HEK293 (cell line): ENCODE measurements around the genes RSRC1, MFSD1 and IFT80.

DNA sequence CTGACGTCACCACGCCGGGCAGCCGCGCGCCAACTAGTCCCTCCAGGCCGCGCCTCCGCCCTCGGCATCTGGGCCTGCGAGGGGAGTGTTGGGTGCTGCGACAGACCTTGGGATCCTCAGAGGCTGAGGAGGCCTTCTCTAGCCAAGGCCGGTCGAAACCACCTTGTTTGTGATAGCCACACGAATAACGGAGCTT is 176 bp upstream of the CCNL1 start:
- PRO-cap = bidirectional peak, plus-strand start at position 119 of the sequence, minus-strand start outside the sequence
- RRBS, 2 experiments = under 1 to 2% methylated on average over 3 of the region's 16 CpGs

- PRO-cap = no peak
- RRBS, 2 experiments = no CpG with 5 or more reads among the region's 7 CpGs
Measured at GRCh38 chr3:157533431-157534142, 30.4 kb upstream of the VEPH1 start.

- PRO-cap = no peak
- RRBS, 2 experiments = no CpG with 5 or more reads among the region's 17 CpGs
Measured at GRCh38 chr3:158019974-158020546, 86.2 kb downstream of the SHOX2 start.

DNA sequence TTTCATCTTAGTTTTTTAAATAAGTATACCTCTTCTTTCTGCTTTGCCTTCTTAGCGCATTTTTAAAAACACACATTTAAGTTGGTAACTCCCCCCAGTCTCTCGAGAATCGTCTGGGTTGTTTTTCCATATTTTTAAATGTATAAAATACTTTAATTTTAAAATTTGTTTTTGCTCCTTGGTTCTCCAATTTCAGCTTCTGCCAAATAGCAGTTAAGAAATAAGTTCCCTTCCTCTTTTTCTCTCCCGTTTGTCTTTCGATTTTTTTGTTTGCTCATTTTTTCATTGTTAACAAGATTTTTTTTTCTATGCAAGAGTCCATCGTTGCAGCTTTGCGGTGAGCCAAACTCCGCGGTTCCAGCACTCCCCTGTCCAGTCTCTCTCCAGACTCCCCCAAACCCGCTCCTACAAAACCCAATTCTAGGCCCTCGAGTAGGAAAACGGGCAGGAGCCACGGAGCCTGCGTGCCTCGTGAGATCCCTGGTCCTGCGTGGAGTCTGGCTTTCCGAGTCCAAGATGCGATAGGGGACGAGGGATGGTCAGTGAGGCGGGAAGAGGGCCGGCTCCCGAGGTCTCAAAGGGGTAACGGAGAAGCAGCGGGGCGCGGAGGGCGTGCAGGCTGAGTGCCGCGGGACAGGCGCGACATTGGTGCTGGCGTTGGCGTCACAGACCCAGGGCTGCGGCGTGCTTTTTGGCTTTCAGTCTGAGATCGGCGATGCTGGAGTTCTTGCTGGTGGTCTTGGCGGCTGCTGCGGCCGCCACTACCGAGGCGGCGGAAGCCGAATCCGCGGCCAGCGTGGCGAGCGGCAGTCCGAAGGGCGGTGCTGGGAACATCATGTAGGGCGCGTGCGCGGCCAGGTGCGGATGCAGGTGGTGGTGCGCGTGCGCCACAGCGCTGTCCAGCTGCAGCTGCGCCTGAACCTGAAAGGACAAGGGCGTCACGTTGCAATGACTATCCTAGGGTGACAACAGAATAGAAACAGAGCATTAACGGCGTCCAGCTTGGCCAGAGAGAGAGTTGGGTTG is 8.5 kb downstream of the SHOX2 start:
- PRO-cap = no peak
- RRBS, 2 experiments = no CpG with 5 or more reads among the region's 65 CpGs

- PRO-cap = bidirectional peak, plus-strand start at chr3:158110089, minus-strand start at chr3:158110031; bidirectional peak, plus-strand start at chr3:158110410, minus-strand start at chr3:158110301; bidirectional peak, plus-strand start at chr3:158110594, minus-strand start at chr3:158110530
- RRBS, 2 experiments = no CpG with 5 or more reads among the region's 63 CpGs
Measured at GRCh38 chr3:158109775-158111079, at the start of gene RSRC1. Gene RSRC1 (plus strand): TSS chr3:158110089.

- PRO-cap = no peak
- RRBS, 2 experiments = no CpG with 5 or more reads among the region's 5 CpGs
Measured at GRCh38 chr3:158769552-158770164, 32.2 kb upstream of the MFSD1 start.

DNA sequence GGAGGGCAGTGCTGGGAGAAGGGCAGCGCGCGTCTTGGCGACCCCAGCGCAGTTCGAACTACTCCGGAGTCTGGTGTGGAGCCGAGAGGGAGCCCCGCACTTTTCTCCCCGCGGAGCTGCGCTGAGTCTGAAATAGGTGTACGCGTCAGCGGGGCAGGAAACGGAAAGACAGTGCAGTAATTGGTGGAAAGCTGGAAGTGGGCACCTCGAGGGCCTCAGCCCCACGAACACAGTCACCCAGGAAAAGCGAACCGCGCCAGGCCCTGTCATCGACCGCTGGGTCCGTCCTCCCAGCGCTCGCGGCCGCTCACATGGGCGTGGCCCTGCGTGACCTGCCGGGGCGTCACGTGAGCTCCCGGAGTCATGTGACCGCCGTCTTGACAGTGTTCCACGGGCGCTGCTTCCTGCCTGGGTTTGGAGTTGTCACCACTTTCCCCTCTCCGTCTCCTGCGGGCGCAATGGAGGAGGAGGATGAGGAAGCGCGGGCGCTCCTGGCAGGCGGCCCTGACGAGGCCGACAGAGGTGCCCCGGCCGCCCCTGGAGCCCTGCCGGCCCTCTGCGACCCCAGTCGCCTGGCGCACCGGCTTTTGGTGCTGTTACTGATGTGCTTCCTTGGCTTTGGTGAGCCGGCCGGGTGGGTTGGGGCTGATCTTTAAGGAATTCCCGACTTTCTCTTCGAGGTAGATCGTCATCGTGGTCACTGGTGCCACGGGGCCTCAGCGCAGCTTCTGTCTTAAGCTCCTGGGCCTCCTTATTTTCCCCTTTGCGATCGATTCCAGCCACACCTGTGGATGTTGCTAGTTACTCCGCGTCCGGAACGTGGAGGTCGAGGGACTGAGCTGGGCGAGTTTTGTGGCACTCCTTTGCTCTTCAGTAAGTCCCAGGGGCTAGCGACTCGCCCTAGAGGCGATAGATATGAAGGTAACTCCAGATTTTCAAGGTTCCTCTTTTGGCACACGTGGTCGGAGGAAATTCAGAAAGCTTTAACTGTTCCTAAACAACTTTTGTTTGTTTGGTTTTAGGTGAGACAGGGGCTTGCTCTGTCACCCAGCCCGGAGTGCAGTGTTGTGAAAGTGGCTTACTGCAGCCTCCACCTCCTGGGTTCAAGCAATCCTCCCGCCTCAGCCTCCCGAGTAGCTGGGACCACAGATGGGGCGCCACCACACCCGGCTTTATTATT is at the start of gene MFSD1:
Gene MFSD1 (plus strand): TSS at position 360 of the 1,180 bp plus-strand sequence.
- PRO-cap = bidirectional peak, plus-strand start at position 61 of the sequence, minus-strand start at position 60 of the sequence; bidirectional peak, plus-strand start at position 443 of the sequence, minus-strand start at position 313 of the sequence
- RRBS, 2 experiments = 0 to 60% methylated on average over 1 to 2 of the region's 80 CpGs

- PRO-cap = no peak
Measured at GRCh38 chr3:158820173-158820431, 18.2 kb downstream of the MFSD1 start.

GRCh38 chr3:159169653-159170322 is 100.7 kb downstream of the IQCJ start:
- PRO-cap = no peak
- RRBS, 2 experiments = no CpG with 5 or more reads among the region's 2 CpGs

DNA sequence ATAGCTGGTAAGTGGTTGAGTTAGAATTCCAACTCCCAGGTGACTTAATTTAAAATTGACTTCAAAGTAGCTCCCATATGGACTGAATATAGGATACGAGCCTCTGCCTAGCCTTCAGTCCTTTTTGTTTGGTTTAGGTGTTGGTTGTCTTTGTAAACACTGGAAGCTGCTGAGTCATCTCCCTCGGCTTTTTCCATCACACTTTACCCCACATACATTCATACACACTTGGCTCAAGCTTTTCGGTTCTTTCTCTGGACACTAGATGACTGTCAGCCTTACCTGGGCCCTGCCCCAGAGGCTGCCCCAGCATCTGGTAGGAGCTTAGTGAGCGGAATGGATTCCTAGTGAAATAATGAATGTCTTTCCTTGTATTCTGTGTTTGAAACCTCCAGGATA is 438.1 kb upstream of the C3orf80 start:
- PRO-cap = no peak
- RRBS, 2 experiments = no CpG with 5 or more reads among the region's 4 CpGs

- PRO-cap = no peak
- RRBS, 2 experiments = no CpG with 5 or more reads among the region's 10 CpGs
Measured at GRCh38 chr3:159794879-159795777, 430.1 kb upstream of the C3orf80 start.

GRCh38 chr3:159856431-159857555 is 368.4 kb upstream of the C3orf80 start:
- PRO-cap = no peak
- RRBS, 2 experiments = no CpG with 5 or more reads among the region's 23 CpGs

DNA sequence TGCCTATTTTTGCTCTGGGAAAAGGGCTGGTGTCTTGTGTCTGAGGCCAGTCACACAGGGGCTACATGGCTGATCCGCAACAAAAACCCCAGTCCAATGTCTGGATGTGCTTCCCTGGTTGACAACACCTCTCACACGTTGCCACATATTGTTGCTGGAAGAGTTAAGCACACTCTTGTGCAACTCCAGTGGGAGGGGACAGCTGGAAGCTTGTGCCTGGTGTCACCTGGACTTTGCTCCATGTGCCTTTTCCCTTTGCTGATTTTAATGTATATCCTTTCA is 118.0 kb upstream of the C3orf80 start:
- PRO-cap = no peak
- RRBS, 2 experiments = no CpG with 5 or more reads among the region's 2 CpGs

- PRO-cap = bidirectional peak, plus-strand start at chr3:160399307, minus-strand start at chr3:160399216
- RRBS, 2 experiments = no CpG with 5 or more reads among the region's 24 CpGs
Measured at GRCh38 chr3:160398938-160399395, at the start of gene IFT80. Gene IFT80 (minus strand): TSS chr3:160399225.

GRCh38 chr3:161224836-161225347 is 3.8 kb downstream of the NMD3 start:
- PRO-cap = no peak
- RRBS, 2 experiments = no CpG with 5 or more reads among the region's 9 CpGs

GRCh38 chr3:163551677-163552595 is 1526.4 kb downstream of the SI start:
- PRO-cap = no peak
- RRBS, 2 experiments = no CpG with 5 or more reads among the region's 36 CpGs

GRCh38 chr3:164452609-164453004 is 625.7 kb downstream of the SI start:
- PRO-cap = no peak

DNA sequence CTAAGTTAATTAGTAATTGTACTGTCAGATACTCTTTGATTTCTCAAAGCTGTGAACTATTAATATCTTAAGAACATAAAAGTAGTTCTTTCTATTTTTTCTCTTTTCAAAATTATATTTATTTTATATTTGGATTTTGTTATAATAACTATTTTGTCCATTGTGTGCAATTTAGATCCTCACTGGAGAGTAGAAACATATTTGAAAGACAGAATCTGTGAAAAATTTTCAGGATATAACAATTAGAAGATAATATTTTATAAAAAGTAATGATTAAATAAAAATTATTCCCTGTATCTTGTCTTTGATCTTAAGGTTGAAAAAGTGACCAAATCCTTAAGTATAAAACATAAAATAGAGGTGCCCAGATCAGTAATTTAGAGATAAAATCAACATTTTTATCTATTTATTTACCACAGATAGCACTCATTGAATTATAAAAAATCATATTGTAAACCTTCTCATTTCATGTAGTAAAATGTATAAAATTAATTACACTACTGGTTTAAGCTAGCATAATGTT is 418 bp upstream of the SI start:
- PRO-cap = no peak

GRCh38 chr3:165874645-165875237 is 37.5 kb upstream of the BCHE start:
- PRO-cap = no peak
- RRBS, 2 experiments = no CpG with 5 or more reads among the region's 14 CpGs

GRCh38 chr3:167669822-167670269 is 16.1 kb upstream of the WDR49 start:
- PRO-cap = no peak
- RRBS, 2 experiments = no CpG with 5 or more reads among the region's 1 CpG